Peyer's patch (tissue), 4 donors: ENCODE data around the genes DUS1L, SECTM1 and NARF.

DNA sequence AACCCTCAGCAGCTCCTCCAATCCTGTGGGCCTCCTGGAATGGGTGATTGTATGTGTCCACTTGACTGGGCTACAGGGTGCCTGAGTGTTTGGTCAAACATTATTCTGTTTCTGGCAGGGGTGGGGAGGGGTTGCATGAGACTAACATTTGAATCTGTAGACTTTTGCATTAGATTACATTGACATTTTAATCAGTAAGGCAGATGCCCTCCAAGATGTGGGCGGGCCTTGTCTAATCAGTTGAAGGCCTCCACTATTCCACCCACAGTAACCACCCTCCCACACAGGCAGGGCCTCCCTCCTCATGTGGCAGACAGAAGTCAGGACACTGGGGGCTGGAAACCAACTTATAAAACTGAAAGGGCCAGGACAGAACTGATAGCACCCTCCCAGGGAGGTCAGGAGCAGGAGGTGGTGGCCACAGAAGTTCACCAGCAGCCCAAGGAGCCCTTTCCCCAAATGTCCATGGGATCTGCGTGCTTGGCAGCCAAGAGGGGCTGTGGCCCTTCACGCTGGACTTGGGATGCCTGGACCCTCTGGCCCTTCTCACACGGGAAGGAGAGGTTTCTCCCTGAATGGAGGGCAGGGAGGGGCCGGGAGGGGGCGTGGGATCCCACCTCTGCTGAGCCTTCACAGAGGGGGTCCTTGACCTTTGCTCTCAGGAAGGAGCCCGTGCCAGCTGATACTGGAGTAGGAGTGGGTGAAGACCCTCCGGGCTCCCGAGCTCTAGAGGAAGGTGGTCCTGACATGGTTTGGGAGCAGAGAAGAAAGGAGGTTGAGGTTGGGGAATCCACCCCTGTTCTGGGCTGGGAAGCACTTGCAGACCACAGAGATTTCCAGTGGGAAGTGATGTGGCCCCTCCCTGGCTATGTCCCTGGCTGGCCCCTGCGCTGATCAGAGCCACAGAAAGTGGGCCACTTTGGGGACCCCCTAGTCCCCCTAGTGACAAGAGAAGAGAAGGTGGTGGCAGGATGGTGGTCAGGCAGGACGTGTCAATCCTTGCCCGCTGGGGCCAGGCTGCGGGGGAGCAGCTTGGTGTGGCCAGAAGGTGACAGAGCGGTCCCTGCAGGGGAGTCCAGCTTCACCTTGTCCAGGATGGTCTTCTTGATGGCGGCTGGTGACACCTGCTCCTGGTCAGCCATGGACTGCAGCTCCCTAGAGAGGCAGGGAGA is 4.5 kb downstream of the PYCR1 start:
- PRO-cap: unidirectional peak, minus-strand start at position 870 of the sequence
- RAMPAGE, long total RNA, 4 experiments: no peak in any of the 4 experiments

- PRO-cap: no peak
- RAMPAGE, long total RNA, 4 experiments: no peak in any of the 4 experiments
Observed at GRCh38 chr17:82051988-82052617, 405 bp downstream of the GPS1 start.

DNA sequence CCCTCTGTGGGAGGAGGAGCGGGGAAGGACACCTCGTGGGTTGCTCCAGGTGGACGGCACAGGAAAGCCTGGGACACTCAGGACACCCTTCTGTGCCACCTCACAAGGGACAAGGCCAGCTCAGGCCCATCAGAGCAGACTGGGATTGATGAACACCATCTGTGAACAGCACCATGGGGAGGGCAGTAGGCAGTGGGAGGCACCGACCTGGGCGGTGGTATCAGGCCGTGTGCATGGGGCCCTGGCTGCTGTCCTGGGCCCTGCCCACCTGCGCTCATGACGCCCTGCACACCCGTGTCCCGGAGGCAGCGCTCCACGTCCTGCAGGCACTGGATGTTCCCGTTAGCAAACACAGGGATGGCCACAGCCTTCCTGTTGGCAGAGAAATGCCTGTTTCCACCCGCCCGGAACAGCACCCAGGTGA is 4.2 kb downstream of the DUS1L start:
- PRO-cap: no peak
- RAMPAGE, long total RNA, 4 experiments: no peak in any of the 4 experiments

DNA sequence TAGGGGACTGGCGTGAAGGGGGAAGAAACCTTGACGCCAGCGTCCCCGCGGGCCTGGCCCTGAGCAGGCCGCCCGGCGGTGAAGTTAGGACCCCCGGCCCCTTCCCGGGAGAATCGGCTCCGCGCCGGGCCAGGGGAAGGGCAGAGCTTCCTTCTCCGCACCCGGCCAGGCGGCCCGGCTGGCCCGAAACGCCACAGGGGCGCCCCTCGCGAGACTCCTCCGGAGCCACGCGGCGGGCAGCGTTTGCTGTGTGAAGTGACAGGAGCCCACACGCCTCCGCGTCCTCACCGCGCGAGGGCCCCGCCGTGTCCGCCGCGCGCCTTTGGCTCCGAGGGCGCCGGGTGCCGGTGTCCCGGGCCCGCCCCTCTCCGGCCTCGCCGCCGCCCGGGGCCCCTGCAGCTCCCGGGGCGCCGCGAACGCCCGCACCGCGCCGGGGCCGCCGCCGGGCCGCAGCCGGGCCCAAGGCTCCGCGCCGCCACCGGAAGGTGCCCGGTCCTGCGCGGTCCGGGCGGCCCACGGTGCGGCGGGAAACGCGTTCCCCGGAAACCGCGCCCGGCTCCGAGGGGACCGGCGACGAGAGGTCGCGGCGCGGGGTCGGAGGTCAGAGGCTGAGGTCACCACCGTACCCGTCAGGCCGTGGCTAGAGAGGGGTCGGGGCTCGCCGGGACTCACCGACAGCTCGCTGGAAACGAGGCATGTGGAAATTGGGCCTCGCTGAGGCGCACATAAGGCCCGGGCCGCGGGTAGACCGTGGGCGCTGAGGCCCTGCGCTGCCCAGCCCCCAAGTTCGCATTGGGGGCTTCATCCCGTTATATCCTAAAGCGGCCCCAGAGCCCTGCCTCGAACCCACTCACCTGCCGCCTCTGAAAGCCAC is at the start of gene DUS1L:
DUS1L (minus strand) TSS at position 480 of the 874 bp plus-strand sequence.
- PRO-cap: bidirectional peak, plus-strand start at position 570 of the sequence, minus-strand start at position 480 of the sequence
- RAMPAGE, long total RNA, 4 experiments: no peak in any of the 4 experiments

GRCh38 chr17:82108401-82108823 is 10.4 kb upstream of the FASN start:
- PRO-cap: no peak
- RAMPAGE, long total RNA, 4 experiments: no peak in any of the 4 experiments

- PRO-cap: no peak
- RAMPAGE, long total RNA, 4 experiments: no peak in any of the 4 experiments
Observed at GRCh38 chr17:82117773-82118217, 19.8 kb upstream of the FASN start.

DNA sequence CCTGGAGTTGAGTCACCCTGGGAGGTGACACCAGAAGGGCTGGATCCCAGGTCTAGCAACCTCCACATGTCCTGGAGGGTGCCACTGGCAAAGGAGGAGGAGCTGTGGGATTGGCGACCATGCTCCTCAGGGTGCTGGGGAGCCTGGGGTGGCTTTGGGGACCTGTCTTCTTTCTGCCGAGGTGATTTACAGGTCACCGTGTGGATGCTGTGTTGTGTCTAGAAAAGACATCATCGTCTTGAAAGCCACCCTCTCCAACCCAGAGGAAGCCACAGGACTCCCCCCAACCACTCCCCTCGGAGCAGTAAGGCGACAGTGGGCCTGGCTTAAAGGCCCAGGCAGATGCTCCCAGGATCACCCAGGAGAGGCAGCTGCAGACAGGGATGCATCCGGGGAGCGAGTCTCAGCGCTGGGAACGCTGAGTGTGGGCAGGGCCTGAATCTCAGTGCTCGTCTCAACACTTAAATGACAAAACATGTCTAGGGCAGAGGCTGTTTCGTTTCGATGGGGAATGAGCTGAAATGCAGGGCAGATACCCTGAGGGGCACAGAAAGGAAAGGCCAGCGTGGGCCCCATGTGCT is 29.7 kb upstream of the FASN start:
- PRO-cap: no peak
- RAMPAGE, long total RNA, 4 experiments: no peak in any of the 4 experiments

- PRO-cap: no peak
- RAMPAGE, long total RNA, 4 experiments: no peak in any of the 4 experiments
Observed at GRCh38 chr17:82159956-82160294, 52.7 kb downstream of the CCDC57 start.

GRCh38 chr17:82216276-82217116 is 3.9 kb upstream of the CCDC57 start:
- PRO-cap: bidirectional peak, plus-strand start at chr17:82216568, minus-strand start at chr17:82216419; bidirectional peak, plus-strand start at chr17:82216863, minus-strand start at chr17:82216749
- RAMPAGE, long total RNA, 4 experiments: no peak in any of the 4 experiments

DNA sequence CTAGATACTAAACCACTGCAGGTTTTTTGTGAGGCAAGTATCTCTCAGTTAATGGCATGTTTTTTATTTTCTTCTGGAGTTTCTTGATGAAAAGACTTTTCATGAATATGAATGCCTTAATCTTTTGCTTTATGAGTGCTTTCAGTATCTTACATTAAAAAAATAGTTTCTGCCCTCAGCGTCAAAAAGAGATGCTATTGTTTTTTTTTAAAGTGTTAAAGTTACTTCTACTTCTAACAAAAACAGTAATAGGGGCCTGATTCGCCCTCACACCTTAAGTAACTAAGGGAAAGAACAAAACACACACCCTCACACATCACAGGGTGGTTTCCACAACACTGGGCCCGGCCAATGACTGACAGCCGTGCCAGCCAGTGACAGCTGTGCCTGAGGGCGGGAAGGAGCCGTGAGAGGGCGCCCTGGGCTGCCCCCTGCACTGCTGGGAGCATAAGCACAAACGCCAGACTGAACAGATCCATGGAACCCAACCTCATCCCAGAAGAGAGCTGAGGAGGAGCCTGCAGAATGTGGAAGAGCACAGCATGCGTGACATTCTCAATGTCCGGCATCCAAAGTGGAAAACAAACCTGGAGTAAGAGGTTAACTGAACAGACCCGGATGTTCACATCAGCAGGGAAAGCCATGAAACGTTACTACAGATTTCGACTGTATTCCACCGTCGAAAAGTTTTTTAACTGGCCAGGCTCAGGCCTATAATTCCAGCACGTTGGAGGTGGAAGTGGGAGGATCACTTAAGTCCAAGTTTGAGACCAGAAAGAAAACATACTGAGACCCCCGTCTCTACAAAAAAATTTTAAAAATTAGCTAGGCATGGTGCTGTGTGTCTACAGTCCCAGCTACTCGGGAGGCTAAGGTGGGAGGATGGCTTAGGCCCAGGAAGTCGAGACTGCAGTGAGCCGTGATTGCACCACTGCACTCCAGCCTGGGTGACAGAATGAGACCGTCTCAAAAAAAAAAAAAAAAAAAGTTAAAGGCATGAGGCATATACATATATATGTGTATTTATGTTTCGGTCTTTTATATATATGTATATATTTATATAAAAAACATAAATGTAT is 15.9 kb downstream of the CSNK1D start:
- PRO-cap: no peak
- RAMPAGE, long total RNA, 4 experiments: no peak in any of the 4 experiments

DNA sequence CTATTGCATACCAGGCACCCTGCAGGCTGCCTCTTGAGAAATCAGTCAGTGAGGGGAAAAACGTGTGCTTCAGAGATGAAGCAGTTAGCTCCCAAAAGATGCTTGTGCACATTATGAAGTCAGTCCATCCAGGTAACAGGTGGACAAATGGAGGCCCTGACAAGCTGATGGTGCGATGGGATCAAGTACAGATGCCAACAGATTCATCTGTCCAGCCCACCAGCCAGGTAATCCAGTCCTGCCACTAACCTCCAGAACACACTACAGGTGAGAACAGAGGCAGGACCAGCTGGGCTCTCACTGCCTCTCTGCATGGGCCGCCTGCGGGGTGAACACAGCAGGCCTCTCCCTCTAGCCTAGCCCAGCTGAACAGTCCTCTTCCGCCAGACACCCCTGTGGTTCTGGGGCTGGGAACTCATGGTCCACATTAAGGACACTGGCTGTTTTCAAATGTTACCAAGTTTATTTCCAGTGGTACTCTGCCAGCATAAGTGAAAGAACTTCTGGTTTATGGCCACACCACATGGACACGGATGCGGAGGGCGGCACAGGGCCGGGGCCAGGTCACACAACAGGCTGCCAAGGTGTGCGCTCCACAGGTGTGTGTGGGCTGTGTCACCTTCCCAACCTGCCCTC is 3.9 kb downstream of the CSNK1D start:
- PRO-cap: no peak
- RAMPAGE, long total RNA, 4 experiments: no peak in any of the 4 experiments

GRCh38 chr17:82273894-82274046 is 270 bp upstream of the CSNK1D start:
- PRO-cap: no peak
- RAMPAGE, long total RNA, 4 experiments: no peak in any of the 4 experiments

DNA sequence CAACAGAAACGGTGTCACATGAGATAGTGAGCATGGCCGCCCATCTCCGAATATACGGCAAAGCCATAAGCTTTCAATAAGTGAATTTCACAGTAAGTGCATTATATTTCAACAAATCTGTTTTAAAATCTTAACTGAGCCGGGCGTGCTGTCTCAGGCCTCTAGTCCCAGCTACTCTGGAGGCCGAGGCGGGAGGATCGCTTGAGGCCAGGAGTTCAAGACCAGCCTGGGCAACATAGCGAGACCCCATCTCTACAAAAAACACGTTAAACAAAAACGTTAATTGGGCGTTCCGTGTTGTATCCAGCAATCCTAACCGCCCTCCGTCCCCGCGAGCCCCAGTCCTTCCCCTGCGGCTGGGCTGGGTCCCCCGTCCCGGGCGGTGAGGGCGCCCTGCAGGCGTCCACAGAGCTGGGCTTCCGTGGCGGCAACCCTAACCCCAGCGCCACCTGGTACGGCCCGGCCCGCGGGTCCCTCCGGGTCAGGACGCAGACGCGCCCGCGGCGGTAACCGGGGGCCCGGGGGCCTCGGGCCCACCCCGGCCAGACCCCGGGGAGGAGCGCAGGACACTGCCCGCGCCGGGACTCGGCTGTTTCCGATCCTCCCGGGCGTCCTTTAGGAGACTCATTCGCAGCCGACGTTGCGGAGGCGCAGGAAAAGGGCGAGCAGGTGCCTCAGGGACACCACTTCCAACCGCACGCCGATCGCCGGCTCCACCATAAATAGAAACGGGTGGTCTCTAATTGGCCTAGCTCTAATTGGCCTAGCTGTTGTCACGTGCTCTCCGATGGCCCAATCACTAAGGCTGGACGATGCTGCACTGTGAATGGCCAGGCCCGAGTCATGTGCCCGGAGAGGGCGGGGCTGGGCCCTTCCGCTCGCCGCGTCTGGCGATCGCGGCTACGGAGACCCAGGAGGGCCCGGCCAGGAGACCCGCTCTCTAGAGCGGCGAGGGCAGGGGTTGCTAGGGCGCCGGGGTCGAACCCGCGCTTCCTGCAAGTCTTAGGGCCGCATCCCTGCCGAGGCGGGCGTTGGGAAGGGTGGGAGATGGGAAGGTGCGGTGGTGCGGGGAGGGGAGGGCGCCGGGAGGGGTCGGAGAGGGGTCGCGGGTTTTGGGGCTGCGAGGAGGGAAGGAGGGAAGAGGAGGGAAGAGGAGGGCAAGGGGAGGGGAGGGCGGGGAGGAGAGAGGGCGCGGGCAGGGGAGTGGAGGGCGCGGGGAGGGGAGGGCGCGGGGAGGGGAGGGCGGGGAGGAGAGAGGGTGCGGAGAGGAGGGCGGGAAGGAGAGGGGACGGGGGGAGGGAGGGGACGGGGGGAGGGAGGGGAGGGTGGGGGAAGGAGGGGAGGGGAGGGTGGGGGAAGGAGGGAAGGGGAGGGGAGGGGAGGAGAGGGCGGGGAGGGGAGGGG is 19.1 kb upstream of the CSNK1D start:
- PRO-cap: bidirectional peak, plus-strand start at position 905 of the sequence, minus-strand start at position 695 of the sequence; bidirectional peak, plus-strand start outside the sequence, minus-strand start at position 1,205 of the sequence
- RAMPAGE, long total RNA, 4 experiments: no peak in any of the 4 experiments

DNA sequence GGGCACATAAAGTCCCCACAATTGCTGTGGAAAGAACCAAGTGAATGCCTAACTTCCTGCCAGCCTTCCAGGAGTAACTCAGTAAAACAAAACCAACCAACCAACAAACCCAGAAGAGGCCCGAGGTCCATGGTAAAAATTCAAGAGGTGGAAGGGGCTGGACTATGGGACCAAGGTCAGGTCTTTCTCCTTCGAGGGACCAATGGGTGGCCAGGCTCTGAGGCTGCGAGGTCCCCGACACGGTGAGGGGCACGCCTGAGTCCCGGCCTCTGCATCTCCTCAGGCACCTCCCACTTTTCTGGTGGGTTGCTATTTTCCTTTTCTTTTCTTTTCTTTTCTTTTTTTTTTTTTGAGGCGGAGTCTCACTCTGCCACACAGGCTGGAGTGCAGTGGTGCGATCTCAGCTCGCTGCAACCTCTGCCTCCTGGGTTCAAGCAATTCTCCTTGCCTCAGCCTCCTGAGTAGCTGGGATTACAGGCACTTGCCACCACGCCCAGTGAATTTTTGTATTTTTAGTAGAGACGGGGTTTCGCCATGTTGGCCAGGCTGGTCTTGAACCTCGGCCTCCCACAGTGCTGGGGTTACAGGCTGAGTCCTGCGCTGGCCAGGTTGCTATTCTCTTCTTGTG is 17.9 kb downstream of the CD7 start:
- PRO-cap: no peak
- RAMPAGE, long total RNA, 4 experiments: no peak in any of the 4 experiments

DNA sequence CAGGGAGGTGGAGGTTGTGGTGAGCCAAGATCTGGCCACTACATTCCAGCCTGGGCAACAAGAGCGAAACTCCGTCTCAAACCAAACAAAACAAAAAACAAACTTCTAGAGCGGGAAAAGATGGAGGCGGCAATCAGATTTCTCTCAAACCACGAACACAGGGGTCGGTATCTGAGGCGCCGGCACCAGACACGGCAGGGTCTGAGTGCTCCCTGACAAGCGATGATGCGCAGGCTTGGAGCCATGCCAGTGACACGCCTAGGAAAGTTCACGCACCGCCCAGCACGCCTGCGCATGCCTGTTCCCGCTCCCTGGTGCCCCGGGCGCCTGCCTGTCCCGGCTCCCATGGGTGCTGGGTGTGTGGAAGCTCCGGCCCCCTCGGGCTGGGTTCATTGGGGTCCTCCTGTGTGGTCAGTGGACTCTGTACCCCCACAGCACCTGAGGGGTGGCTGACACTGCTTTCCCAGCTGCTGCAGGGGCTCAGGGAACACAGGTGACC is 1.5 kb downstream of the SECTM1 start:
- PRO-cap: bidirectional peak, plus-strand start at position 301 of the sequence, minus-strand start at position 227 of the sequence
- RAMPAGE, long total RNA, 4 experiments: start-site peak on the plus strand in 3 of 4 experiments, centred at positions 326 to 334 of the sequence, 8 to 42 reads per replicate

GRCh38 chr17:82333652-82334432 is at the start of gene SECTM1:
Gene SECTM1 (minus strand): TSS chr17:82333766.
- PRO-cap: bidirectional peak, plus-strand start at chr17:82333831, minus-strand start at chr17:82333765; bidirectional peak, plus-strand start at chr17:82333975, minus-strand start at chr17:82333992; bidirectional peak, plus-strand start at chr17:82334136, minus-strand start at chr17:82334045
- RAMPAGE, long total RNA, 4 experiments: start-site peak on the minus strand in 3 of 4 experiments, at chr17:82333725-82333742 at its widest, 61 to 435 reads per replicate

DNA sequence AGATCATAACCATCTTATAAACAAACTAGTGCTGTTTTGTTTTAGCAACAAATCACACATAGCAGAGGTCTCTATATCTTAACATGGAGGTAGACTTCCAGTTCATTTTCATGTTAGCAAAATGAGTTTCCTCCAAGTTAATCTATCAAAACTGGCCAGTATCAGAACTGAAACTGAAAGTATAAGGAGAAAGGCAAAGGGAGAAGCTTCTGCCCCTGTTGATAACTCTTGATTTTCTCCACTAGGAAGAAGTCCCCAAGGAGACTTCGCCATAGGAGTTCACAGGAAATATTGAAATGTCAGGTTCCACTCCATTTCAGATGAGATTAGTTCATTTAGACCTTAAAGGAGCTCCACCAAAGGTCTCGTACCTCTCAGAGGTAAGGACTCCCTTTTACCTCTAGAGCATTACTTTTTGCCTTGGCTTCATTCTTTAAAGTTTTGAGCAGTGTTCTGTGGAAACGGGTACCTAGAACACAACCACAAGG is 1.2 kb upstream of the OGFOD3 start:
- PRO-cap: no peak
- RAMPAGE, long total RNA, 4 experiments: no peak in any of the 4 experiments

- PRO-cap: no peak
- RAMPAGE, long total RNA, 4 experiments: no peak in any of the 4 experiments
Observed at GRCh38 chr17:82441894-82442694, 8.5 kb downstream of the CYBC1 start.

- PRO-cap: no peak
- RAMPAGE, long total RNA, 4 experiments: no peak in any of the 4 experiments
Observed at GRCh38 chr17:82448050-82448249, 2.6 kb downstream of the CYBC1 start.

DNA sequence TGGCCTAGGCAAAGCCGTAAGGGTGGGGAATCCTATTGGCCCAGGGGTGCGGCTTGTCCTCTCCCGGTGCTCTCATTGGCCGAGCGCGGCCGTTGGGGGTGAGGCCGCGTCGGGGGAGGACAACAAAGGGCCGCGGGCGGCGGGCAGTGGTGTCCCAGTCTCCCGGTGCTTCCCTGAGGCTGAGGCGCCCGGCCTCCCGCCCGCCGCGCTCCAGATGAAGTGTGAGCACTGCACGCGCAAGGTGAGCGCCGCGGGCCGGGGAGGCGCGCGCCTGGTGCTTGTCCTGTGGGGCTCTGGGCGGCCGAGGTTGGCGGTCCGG is at the start of gene NARF:
NARF (plus strand) TSS at position 152 of the 319 bp plus-strand sequence.
- PRO-cap: bidirectional peak, plus-strand start at position 125 of the sequence, minus-strand start outside the sequence
- RAMPAGE, long total RNA, 4 experiments: start-site peak on the plus strand in 4 of 4 experiments, centred at positions 128 to 133 of the sequence, 100 to 339 reads per replicate